Left colon (tissue), 1 donor: ENCODE measurements around a stretch of chr13.

GRCh38 chr13:99256344-99257101, 1.7 kb downstream of the GPR18 start:
- PRO-cap = no peak

- PRO-cap = no peak
These were observed 994 bp downstream of the GPR18 start for GRCh38 chr13:99257239-99257531.

GRCh38 chr13:99307666-99308548, 708 bp upstream of the GPR183 start:
- PRO-cap = unidirectional peak, plus-strand start at chr13:99307911; unidirectional peak, minus-strand start at chr13:99307927

DNA sequence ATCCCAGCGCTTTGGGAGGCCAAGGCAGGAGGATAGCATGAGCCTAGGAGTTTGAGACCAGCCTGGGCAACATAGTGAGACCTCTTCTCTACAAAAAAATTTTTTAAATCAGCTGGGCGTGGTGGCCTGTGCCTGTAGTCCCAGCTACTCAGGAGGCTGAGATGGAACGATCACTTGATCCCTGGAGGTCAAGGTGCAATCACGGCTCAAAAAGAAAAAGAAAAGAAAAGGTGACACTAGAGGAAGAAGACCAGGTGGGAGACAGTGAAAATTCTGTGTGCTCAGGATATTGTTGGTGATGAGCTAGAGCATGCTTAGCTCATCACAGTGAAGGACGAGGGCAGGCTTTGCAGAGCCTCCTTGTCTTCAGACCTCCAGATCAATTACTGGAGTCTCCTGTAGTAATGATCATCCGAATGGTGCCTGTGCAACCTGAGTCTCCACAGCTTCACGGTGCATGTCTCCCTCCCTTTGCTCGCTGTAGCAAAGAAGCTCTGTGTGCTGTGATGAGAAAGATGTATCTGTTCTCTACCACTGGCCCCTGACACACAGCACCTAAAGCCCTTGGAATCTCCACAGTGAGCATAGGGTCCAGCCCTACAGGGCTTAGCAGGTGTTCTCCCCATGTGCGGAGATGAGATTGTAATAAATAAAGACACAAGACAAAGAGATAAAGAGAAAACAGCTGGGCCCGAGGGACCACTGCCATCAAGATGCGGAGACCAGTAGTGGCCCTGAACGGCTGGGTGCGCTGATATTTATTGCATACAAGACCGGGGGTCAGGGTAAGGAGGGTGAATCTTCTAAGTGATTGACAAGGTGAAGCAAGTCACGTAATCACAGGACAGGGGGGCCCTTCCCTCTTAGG, 41.8 kb upstream of the GPR183 start:
- PRO-cap = no peak

- PRO-cap = no peak
These were observed 45.1 kb upstream of the GPR183 start for GRCh38 chr13:99352299-99352699.

DNA sequence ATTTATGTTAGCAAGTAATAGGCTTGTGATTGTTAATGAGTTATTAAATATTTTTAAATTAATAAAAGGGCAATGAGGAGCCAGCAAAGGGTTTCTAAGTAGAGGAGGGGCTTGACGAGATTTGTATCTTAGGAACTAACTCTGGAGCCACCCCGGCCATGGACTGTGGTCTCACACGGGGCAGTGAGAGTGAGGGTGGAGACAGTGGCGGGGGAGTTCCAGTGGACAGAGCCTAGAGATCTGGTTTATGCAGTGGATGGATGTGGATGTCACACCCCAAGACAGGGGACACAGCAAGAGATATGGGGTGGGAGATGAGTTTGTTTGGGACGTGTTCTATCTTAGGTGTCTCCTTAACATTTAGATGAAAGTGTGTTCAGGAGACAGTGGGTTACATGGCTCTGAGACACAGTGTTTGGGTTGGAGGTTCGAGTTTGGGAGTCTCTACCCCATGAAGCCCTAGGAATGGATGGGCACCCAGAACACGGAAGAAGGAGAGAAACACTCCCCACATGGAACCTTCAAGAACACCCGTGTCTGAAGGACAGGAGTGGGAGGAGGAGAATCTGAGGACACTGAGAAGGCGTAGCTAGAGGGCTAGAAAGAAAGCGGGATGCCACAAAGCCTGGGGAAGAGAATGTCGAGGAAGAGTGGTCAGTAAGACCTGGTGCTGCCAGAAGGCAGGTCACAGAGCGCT, 51.5 kb upstream of the GPR183 start:
- PRO-cap = no peak

DNA sequence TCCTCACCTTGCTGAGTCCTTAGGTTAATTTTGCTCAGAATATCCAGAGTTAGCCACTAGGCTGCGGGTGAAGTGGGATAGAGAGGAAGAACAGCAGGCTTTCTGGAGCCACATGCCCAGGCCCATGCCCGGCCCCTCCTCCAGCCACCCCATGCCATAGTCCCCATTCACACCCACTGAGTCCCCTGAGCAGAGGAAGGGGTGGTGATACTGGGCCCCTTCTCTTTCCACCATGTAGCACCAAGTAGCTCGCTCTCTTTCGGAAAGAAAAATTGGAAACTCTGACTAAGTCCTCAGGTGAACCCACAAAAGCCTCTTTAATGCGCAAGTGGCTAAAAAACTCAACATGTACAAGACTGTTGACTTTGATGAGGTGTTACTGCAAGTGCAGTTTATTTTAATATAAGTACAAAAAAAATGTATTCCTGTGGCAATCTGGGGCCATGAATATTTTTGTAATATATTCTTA, 76.8 kb upstream of the GPR183 start:
- PRO-cap = no peak

DNA sequence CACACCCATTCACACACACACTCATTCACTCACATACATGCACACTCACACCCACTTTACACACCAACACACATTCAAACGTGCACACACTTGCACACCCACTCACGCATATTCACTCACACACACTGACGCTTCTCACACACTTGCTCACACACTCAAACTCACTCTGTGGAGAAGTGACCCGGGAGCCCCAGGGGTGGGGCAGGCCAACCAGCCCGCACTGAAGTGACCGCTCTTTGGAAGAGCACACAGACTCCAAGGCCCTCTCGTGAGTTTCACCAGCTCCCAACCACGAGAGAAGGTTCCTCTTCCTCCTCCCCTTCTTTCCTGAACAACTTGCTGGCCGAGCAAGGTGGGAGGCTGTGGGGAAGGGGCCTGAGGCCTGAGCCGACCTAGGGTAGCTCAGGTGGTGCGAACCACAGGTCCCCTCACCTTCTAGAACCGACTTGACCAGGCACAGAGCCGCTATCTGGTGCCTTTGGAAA, 86.0 kb upstream of the TM9SF2 start:
- PRO-cap = unidirectional peak, minus-strand start at position 227 of the sequence

DNA sequence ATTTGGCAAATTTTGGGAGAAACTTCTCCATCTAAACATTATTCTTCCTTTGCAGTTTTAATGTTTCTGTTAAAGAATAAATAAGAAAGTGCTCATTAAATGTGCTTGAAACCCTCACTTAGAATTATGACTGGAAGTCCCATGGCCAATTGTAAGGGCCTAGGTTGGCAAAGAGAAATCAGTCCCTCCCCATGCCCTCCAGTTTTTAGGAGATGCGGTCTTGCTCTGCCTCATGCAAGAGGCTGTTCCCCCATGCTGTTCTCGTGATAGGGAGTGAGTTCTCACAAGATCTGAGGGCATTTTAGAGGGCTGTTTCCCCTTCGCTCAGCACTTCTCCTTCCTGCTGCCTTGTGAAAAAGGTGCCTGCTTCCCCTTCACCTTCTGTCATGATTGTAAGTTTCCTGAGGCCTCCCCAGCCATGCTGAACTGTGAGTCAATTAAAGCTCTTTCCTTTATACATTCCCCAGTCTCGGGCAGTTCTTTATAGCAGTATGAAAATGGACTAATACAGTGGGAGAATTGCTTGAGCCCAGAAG, 40.5 kb upstream of the TM9SF2 start:
- PRO-cap = no peak

- PRO-cap = no peak
These were observed 5.3 kb downstream of the TM9SF2 start for GRCh38 chr13:99506428-99507130.

- PRO-cap = no peak
These were observed 49.1 kb downstream of the CLYBL start for GRCh38 chr13:99655454-99656150.

GRCh38 chr13:99687630-99688277, 81.3 kb downstream of the CLYBL start:
- PRO-cap = no peak

GRCh38 chr13:99987602-99988343, 6.2 kb downstream of the ZIC2 start:
- PRO-cap = no peak

GRCh38 chr13:100089740-100090058, 806 bp downstream of the PCCA start:
- PRO-cap = no peak

DNA sequence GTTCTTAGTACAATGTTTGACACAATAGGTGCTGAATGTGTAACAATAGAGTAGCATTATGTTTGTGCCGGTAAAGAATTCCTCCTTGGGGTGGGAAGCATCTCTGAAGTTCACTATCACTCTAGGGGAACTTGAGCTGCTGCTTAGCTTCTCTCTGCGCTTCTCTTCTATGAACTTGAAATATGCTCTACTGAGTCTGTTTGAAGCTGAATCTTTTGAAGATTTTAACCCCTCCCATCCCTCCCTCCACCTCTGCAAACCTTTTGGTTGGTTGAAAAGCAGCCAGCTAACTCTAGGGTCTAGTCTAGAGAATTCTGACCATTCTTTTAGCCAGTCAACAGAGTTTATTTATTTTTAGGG, 2.5 kb downstream of the PCCA start:
- PRO-cap = no peak

- PRO-cap = no peak
These were observed 199.0 kb downstream of the GGACT start for GRCh38 chr13:100389565-100389979.

- PRO-cap = no peak
These were observed 194.7 kb downstream of the GGACT start for GRCh38 chr13:100393770-100394420.

GRCh38 chr13:100402846-100403128, 185.8 kb downstream of the GGACT start:
- PRO-cap = no peak

DNA sequence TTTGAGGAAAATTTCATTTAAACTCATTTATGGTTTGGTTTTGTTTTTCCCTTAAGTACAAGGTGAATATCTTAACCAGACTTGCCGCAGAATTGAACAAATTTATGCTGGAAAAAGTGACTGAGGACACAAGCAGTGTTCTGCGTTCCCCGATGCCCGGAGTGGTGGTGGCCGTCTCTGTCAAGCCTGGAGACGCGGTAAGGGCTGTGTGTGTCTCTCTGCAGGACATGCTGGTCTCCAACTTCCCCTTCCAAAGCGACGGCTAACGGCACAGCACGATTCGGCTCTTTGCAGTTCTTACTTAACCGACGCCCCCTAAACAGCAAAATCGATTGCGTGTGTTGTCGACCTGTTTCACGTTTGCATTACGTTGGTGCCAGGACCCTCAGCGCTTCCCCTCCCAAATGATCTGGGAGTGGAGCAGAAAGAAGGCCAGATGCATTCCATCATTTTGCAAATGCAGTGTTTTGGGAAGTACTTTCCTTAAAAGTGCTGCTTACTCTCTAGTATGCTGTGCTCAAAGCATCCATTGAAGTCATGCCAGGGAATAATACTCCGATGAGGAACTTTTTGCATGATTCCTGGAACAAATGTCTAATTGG, 73.1 kb downstream of the GGACT start:
- PRO-cap = no peak

DNA sequence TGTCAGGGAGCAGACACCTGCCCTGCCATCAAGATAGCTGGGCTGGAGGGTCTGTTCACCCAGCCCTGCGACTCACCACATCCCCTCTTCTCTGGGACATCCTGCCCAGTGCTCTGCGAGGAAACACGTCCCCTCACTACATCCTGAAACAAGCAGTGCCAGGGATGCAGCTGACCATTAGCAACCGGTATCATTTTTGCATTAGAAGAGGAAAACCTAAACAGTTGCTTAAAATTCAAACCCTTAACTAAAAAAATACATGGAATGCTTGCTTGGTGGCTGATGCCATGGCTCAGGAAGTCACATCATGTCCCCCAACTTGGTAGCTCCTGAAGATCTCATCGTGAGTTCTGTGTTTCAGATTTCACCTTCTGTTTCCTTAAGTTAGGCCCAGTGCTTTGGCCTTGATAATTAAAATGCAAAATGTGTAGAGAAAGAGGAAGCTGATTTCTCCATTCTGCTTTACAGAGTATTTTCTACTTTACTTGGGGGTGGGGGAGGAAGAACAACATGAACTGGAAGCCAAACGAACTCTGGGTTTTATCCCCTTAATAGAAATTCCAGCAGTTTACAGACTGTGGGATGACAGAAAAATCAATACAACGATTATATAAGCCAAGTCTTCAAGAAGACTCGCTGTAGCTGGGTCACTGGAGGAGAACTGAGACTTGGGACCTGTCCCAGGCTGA, 21.7 kb upstream of the GGACT start:
- PRO-cap = no peak